Jejunum (tissue), 1 donor: Measurements from ENCODE around the genes RRBP1, OVOL2 and ZNF133.

DNA sequence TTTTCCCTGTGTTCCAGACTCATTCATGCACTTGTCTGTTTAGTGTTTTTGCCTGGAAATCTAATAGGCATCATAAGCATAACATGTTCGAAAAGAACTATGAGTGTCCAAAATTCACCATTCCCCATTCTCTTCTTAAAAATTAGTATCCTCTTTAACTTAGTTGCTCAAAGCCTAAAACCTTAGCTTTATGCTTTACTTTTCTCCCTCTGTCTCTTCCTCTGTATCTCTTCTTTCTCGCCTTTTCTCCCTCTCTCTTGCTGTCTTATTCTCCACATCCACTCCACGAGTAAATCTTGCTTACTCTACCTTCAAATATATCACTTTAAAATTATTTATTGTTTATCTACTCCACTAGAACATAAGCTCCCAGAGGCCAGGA lies 743.2 kb upstream of the FLRT3 start:
- PRO-cap = no peak

DNA sequence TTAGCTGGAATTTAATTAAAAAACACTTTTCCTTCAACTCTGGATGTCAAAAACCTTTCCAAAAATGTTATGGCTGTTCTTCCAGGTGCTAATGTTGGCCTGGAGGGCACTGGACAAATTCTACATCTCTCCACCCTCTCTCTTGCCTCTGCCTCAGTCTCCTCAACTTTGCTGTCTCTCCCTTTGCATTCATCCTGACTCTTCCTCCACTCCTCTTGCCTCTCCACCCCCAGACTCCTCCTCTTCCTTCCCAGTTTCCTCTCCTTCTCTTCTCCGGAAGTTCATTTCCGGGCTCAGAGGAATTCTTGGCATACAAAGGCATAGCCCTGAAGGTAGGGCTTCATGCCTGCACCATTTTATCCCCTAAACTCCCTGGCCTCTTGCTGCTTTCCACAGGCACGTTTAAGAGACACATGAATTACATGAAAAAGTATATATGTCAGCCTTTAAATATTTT lies 10.7 kb downstream of the BFSP1 start:
- PRO-cap = no peak

DNA sequence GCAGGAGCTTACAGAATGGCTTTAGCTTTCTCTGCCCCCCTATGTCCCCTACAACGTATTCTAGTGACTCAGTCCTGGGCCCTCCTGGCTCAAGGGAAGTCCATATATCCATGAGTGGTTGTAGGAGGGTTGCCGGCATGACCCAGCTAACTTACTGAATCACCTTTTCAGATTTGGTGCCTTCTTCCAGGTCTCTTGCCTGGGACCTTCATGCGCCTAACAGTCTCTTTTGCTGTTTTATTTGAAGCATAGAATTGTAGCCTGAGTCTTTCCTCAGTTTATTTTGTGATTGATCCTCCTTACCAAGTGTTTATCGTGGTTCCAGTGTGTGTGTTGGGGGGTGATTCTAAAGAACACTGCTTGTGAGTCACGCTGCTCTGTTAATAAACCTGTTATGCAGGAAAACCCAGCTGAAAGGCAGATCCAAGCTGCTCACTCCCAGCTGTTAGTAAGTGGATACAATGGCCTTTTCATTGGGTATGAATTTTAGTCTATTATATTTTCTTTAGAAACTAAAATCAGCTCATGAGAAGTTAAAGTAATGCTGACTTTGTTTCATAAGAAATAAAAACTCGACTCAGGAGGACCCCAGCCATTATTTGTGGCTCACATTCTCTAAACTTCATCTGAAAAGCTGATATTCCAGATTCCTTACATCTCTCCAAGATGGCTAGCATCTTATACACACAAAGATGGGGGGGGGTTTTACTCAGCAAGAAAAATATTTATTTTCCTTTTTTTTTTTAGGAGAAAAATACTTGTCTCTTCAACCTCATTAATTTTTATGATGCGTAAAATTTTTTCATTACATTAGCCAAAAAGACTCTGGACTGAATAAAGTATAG lies 12.2 kb upstream of the DSTN start:
- PRO-cap = no peak

DNA sequence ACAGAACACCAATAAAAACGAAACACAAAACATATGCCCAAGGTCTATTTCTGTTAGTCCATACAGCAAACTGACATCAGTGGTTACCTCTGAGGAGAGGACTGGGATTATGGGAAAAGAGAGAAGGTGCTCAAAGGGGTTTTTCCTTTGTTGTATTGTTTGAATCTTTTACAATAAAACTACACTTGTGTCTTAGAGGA lies 4.4 kb upstream of the DSTN start:
- PRO-cap = no peak

- PRO-cap = bidirectional peak, plus-strand start at chr20:17570728, minus-strand start at chr20:17570690; bidirectional peak, plus-strand start at chr20:17570952, minus-strand start at chr20:17570745
Observed at GRCh38 chr20:17570326-17571068, 622 bp downstream of the DSTN start.

- PRO-cap = no peak
Observed at GRCh38 chr20:17571069-17571467, 1.2 kb downstream of the DSTN start.

DNA sequence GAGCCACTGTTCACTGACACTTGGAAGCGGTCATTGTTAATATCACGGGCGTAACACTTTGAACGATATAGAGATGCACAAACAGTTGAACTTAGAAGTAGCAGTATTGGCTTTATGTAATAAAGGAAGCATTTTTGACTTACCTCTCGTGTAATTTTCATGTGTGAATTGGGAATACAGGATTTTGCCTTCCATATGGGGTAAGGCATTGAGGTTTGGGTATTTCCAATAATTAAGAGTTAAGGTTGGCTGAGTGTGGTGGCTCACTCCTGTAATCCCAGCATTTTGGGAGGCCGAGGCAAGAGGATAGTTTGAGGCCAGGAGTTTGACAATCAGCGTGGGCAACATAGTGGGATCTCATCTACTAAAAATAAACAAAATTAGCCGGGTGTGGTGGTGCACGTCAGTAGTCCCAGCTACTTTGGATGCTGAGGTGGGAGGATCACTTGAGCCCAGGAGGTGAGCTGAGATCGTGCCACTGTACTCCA lies 38.3 kb downstream of the DSTN start:
- PRO-cap = no peak

DNA sequence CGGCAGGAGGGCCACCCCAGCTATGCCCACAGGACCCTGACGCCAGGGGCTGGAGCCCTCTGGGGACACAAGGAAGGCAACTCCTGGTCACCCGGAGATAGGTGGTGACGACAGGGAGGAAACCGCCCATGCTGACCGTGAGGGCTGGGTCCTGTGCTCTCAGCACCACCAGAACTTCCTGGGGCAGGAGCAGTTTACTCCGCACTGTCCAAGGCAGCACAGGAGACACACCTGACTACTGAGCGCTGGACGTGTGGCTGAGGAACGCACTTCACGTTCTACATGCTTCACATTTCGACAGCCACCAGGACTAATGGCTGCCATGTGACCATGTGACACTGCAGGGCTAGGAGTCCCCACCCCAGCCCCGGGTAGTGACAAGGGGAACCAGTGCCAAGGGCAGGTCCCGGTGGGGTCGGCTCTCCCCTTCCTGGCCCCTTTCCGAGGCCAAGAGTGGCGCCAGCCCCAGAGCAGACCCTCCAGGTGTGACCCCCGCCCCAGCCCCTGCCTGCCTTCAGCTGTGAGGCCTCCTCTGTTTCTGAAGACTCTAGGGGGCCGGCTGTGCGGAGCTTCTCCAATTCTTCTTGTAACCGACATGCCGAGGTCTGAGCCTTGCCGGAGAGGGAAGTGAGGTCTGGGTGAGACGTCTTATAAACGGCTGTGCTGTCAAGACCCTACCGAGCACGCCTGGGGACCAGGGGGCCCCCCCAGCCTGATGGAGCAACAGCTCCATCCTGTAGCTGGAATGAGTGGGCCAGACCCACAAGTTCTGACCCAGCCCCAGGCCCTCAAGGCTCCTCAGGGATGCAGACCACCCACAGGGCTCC lies 45.3 kb downstream of the DSTN start:
- PRO-cap = no peak

DNA sequence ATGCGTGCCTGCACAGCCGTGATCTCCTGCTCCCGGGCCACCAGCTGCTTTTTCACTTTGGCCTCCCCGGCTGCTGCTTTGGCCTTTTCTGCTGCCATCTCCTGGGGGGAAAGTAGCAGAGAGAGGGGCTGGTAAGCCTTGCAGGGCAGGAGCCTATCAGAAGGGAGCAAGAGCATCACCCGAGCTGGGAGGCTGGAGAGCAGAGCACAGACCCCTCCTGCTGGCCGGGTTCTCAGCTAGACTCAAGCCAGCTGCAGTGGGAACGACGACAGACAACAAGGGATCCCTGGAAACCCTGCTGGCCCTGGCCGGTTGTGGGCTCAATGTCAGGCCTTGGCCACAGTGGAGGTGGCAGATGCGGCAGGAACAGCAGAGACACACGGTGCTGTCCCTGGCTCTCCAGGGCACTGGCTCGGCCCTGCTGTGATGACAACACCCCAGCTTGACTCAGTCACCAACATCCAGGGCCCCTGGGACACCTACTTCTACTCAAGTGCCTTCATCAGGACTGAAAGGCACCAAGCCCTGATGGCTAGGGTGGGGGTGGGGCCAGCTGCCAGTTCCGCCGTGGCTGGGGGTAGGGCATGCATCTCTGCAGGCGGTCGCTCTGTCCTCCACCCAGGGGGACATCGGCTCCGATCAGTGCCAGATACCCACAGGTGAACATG lies 45.3 kb downstream of the RRBP1 start:
- PRO-cap = no peak

GRCh38 chr20:17642851-17643248 lies 39.2 kb downstream of the RRBP1 start:
- PRO-cap = no peak

DNA sequence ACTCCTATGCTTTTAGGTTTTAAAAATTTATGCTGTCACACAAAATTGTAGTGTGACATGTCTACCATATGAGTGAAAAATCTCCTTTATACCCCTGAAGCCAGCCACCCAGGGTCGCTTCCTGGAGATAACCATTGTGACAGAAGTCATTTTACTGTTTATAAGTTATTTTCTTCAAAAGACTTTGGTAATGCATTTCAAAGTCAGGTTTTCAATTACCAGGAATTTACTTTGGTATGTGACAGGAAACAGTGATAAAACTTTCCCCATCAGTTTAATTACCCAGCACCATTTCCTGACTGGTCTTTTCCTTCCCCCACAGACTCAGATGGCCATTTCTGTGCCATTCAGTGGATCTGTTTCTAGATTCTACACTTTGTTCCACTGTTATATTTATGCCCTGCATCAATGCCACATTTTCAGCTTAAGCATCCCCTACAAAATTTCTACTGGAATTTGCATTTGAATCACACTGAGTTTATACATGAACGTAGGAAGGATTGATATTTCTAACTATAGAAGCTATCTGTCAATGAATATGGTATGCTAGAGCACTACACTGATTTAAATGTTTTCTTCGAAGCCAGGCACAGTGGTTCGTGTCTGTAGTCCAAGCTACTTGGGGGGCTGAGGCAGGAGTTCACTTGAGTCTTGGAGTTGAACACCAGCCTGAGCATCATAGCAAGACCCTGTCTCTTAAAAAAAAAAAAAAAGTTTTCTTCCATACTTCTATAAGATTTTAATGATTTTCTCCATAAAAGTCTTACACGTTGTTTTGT lies 16.2 kb downstream of the RRBP1 start:
- PRO-cap = no peak

GRCh38 chr20:17682071-17682400 lies at the start of gene RRBP1:
TSS of gene RRBP1 (minus strand) at chr20:17682242.
- PRO-cap = bidirectional peak, plus-strand start at chr20:17682652, minus-strand start at chr20:17682242

GRCh38 chr20:17683208-17683800 lies 1.3 kb upstream of the RRBP1 start:
- PRO-cap = no peak

GRCh38 chr20:17796102-17796544 lies 96.4 kb downstream of the BANF2 start:
- PRO-cap = no peak

- PRO-cap = no peak
Observed at GRCh38 chr20:17808348-17808768, 108.6 kb downstream of the BANF2 start.

DNA sequence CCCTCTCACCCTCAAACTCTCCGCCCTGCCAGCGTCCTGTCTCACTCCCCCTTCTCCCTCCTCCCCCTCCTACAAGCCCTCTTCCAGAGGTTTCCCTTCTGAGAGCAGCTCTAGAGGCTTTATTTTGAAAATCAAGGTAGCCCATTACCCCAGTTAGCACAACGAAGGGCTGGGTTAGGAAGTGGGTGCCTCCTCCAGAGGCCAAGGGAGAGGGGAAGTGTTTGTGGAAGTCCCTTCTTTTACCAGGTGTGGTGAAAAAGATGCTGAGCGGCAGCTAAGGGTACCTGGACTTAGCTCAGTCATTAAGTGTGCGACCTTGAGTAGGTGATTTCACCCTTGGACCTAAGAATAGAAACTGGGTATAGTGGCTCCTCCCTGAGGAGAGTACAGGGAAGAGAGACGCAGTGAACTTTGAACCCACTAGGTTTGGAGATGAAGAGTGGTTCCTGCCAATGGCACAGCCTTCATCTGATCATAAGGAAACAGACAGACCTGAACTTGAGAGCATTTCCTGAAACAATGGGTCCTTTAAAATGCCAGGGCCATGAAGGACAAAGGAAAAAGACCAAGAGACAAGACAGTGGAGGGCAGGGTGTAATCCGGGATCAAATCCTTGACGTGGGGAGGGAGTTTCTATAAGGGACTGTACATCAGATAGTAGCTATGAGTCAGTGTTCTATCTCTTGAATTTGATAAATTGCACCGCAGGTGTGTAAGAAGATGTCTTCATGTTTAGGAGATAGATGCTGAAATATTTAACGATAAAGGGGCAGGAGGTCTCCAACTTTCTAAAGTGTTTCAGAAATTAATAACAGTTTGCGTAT lies 124.0 kb downstream of the BANF2 start:
- PRO-cap = bidirectional peak, plus-strand start at position 429 of the sequence, minus-strand start at position 292 of the sequence

DNA sequence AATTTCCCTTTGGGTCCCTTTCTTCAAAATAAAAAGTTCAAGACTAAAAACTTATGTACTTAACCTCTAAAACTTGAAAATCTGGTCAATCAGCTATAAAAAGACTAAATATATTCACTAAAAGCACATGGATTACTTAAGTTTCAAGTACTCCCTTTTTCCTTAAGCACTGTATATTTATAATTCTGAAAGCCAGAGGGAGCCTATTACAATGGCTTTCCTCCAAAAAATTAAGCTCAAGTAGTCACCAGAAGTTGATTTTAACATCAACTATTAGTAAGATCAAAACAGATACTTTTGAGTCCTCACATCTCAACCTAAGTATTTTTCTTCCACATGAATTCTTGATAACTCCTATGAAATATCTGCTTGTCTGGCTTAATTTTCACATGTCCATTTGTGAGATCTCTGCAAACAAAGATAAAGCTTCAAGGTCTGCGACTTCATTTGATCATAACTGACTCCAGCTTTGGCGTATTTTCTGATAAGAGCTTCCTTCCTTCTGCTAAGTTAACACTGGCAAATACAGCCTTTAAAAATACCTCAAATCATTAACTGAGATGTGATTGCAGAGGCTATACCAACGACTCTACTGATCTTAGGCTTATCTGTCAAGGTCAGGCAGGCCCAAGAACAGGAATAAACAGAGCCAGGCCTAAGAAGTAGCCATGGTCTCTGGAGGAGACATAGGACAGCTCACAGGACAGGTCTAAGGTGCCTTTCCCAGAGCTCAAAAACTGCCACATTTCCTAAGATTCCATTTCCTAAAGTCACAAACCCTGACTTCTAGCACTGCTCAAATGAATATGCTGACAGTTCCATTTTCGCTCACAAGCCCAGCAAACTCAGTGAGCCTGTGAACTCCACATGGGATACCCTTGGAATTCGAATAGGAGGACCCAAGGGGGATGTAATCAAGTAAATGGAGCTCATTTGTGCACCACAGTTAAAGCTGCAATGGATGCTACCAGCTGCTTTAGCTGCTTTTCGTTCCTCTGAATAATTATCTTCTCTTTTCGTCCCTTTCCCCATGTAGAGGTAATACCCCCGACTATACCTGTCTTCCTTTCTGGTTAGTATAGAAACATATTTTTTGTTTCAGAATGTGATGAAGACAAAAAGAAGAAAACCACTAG lies 9.9 kb downstream of the SNX5 start:
- PRO-cap = no peak

DNA sequence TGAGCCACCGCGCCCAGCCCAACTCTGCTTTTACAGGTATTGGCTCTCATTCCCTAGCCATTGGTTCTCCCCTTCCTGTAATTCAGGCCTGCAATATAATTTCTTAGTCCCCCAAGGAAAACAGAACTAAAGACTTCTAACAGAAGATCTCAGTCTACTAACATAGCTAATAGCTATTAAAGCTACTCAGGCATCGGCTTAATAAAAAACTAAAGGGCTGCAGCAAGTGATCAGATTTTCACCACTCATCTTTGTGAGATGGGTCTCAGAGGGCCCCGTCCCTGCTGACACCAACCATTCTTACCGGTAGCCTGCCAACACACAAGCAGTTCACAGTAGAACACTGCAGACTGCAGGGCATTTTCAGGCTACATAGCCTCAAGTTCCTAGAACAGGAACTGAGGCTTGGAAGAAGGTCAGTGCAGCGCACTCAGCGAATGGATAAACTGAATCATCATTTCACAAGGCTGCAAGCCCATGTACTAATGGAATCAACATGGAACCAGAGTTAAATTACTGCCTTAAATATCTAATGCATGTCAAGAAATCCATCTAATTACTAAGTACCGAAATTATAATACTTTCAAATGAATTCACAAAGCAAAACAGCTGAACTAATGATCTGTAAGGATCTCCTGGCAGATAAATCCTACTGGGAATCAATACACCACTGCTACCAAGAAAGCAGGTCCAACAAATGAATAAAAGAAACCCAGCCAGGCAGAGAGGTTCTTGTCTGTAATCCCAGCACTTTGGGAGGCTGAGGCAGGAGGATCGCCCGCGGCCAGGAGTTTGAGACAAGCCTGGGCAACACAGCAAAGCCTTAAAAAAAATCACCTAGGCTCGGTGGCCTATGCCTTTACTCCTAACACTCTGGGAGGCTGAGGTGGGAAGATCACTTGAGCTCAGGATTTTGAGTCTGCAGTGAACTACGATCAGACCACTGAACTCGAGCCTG lies 5.8 kb downstream of the SNX5 start:
- PRO-cap = unidirectional peak, minus-strand start at position 345 of the sequence

- PRO-cap = bidirectional peak, plus-strand start at chr20:18057972, minus-strand start at chr20:18057885
Observed at GRCh38 chr20:18057403-18058321, at the start of gene OVOL2. TSS of gene OVOL2 (minus strand) at chr20:18057916.

- PRO-cap = bidirectional peak, plus-strand start at chr20:18288534, minus-strand start at chr20:18288172
Observed at GRCh38 chr20:18288010-18288663, at the start of gene ZNF133. TSS of gene ZNF133 (plus strand) at chr20:18288527.